Rectum (tissue), 1 donor: ENCODE results near the genes RAP1B, MDM2, YEATS4 and PTPRR.

DNA sequence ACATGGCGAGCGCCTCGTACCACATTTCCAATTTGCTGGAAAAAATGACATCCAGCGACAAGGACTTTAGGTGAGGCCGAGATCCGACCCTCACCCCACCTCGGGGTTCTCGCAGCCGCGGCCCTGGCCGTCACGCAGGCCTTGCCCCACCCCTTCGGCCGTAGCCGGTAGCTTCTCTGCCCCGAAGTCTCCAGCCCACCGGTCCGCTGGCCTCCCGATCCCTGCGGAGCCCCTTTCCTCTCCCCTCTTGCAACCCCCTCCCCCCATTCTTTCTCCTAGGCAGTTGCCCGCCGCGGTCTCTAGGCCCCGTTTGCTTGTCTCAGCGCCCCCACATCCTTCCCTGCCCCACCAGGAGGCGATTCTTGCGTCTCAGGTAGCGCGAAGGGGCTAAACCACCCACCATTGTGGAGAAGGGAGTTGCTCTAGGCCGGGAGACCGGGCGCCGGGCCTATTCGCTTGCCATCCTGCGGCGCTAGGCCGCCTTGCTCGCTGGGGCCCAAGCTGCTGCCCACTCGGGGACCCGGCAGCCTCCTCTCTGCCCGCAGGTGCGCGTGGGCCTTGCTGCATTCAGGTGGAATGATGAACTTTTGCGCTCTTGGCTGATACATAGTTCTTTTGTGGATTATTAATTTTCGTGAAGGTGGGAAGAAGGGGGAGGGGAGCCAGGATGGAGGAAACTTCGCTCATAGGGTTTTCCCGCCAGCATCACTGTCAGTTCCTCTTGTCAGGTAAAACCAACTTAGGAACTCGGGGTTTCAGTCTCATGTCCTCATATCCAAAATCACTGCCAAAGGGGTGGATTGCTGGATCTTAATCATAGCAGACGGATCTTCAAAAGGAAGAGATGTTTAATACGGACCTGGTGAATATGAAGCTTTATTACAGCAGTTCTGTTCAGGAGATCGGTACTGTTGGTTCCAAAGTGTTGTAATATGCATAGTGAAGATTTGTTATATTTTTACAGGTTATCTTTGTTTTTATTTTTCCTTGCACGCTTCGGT is 858 bp downstream of the CAND1 start:
- PRO-cap: bidirectional peak, plus-strand start at position 184 of the sequence, minus-strand start at position 223 of the sequence; unidirectional peak, minus-strand start at position 466 of the sequence; bidirectional peak, plus-strand start at position 817 of the sequence, minus-strand start at position 537 of the sequence

DNA sequence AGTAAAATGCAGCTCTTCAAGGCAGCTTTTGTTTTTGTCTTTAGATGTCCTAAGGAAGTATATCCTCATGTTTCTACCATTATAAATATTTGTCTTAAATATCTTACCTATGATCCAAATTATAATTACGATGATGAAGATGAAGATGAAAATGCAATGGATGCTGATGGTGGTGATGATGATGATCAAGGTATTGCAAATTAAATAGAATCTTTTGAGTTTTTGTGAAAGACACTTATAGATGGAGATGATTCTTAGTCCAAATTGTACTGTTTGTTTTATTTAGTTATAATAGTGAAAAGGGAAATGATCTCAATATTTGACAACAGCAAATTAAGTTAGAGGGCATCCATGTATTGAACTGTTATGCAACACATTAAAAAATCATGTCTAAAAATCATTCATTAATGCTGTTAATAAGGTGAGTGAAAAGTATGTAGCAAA is 29.8 kb downstream of the CAND1 start:
- PRO-cap: no peak

- PRO-cap: no peak
Observed at GRCh38 chr12:67394458-67394976, 125.4 kb downstream of the CAND1 start.

GRCh38 chr12:67647853-67648161 is 738 bp upstream of the DYRK2 start:
- PRO-cap: bidirectional peak, plus-strand start at chr12:67648066, minus-strand start at chr12:67647945

GRCh38 chr12:67766485-67766684 is 117.8 kb downstream of the DYRK2 start:
- PRO-cap: no peak

- PRO-cap: no peak
Observed at GRCh38 chr12:68012628-68013070, 146.9 kb downstream of the IFNG start.

GRCh38 chr12:68610308-68611077 is at the start of gene RAP1B:
TSS of gene RAP1B (plus strand) at chr12:68610899.
- PRO-cap: bidirectional peak, plus-strand start at chr12:68610617, minus-strand start at chr12:68610494; bidirectional peak, plus-strand start at chr12:68610899, minus-strand start at chr12:68610735

DNA sequence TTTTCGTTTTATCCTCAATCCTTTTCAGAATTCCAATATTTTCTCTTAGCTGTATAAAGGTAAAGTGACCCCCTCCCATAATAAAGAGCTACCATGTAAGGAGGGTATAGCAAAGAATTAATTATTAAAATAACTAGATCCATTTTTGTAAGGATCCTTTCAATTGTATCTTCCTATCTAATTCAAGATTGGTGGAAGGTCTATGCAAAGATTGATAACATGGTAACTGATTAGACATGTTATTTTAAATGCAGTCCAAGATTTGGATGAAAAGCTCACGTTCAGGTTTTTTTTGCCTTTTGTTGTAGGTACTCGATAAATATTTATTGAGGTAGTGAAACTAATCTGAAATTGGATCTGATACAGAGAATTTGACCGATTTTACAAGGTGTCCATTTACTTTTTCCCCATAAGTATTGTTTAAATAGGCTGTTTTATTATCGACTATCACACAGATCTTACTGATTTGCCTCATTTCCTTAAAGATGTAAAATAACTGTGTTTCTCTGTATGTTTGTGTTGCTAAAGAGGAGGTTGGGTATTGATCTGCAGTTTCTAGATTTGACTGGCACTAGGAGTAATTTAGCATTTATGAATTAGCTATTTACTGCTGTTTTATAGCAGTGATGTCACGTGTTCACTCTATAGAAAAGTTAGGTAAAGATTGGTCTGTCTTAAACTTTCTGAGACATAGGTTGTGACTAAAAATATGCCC is 3.3 kb downstream of the RAP1B start:
- PRO-cap: no peak

DNA sequence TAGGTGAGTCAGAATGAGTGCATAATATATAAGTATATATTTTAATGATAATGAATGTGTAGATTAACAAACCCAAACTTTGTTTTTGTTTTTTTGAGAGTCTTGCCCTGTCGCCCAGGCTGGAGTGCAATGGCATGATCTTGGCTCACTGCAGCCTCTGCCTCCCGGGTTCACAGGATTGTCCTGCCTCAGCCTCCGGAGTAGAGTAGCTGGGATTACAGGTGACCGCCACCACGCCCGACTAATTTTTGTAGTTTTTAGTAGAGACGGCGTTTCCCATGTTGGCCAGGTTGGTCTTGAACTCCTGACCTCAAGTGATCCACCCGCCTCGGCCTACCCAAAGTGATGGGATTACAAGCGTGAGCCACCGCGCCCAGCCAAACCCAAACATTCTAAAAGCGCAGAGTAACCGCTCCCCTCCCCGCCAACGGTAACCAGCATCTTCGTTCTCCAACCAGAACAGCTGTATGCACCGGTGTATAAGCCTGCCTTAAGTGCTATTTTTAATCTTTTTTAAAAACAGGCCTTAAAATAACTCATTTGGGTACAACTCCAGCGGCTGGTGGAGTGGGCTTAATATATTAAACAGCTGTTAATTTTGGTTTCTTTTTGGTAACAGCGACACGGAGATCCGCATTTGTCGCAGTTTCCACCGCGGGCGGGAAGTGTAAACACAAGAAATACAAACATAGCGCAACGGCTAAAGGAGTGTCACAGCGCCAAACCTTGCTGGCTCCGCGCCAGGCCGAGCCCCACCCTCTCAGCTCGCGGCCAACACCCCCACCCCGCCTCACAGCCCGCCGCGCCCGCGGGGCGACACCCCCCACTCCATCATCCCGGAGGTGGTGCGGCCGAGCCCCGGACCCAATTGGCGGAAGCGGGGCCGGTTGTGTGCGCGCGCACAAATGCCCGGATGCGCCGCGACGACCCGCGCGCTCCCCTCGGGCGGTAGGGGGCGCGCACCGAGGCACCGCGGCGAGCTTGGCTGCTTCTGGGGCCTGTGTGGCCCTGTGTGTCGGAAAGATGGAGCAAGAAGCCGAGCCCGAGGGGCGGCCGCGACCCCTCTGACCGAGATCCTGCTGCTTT is at the start of gene MDM2:
TSS of gene MDM2 (plus strand) at position 954 of the 1,086 bp plus-strand sequence.
- PRO-cap: bidirectional peak, plus-strand start at position 408 of the sequence, minus-strand start at position 394 of the sequence; unidirectional peak, minus-strand start at position 432 of the sequence; bidirectional peak, plus-strand start at position 951 of the sequence, minus-strand start at position 870 of the sequence

DNA sequence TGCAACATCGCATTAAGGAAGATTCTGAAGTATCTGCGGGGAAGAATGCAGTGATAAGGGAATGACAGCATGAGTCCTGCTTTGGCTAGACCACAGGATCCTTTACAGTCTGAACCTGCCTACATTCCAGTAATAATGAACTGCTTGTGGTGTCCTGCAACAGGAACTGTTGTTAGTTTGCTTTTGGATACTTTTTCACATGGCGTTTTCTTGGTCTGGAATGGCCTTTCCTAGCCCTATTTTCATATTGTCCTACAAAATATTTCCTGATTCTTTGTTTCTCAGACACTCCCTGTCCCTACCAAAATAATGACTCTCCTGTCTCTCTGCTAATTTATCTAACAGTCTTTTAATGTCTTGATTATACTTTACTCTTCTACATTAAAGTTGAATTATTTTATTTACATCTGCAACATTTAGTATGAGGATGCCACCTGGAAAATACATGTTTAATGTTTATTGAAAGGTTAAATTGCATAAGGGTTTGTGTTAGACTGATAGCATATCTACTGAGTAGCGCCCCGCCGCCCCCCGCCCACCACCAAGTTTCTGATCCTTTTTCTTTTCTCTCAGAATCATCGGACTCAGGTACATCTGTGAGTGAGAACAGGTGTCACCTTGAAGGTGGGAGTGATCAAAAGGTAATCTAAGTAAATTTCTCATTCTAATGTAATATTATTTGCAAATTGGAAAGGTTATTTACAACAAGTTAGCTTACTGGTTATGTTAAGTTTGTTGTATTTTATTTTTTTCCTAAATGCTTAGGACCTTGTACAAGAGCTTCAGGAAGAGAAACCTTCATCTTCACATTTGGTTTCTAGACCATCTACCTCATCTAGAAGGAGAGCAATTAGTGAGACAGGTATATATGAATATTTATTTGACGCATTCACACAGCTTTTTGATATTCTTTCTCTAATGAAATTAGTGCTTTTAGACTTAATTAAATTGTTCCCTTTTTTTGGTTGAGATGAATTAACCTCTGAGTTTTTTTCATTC is 16.1 kb downstream of the MDM2 start:
- PRO-cap: no peak

GRCh38 chr12:69331684-69332641 is 16.2 kb upstream of the LYZ start:
- PRO-cap: no peak

DNA sequence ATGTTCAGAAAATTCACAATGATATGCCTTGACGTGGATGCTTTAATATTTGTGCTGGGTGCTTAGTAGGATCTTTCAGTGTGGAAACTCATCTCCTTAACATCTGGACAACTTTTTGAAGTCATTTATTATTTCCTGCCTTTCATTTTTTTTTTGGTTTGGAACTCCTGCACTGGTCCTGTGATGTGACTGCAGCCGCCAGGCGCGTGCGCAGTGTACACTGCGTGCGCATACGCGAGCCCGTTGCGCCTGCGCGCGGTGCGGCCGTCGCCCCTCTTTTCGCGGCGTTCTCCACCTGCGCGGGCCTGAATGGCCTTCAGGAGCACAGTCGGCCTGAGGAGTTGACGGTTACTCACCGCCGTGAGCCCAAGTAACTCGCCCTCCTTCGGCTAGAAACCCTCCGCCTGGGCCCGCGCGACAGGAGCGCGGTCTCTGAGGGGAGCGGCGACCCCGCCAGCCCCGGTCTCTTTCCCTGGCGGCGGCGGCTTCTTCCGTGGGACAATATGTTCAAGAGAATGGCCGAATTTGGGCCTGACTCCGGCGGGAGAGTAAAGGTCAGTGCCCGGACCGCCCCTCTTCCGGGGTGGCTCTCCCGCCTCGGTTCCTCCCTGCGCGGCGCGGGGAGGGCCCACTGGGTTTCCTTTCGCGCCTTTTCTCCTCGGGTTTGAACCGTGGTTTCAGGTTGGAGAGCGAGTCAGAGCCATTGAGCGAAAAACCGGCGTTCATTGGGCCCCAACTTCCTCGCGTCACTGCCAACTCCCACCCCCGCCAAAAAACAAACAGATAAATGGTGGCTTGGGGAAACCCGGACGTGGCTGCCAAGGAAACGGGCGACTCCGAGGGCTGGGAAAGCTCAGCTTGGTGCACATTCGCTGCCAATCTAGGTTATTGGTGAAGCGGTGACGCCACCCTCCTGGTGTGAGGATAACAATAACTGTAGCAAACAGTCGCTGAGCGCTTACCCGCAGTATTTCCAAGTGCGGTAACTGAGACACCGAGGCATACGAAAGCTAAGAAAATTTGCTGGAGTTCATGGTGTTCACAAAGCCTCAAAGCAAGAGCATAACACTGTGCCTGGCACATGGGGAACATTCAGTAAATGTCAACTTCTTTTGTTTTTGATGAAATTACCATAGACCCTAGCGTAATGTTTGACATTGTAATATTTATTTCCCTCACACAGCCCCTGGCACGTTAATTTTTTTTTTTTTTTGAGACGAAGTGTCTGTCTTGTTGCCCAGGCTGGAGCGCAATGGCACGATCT is at the start of gene YEATS4:
TSS of gene YEATS4 (plus strand) at position 274 of the 1,264 bp plus-strand sequence.
- PRO-cap: bidirectional peak, plus-strand start at position 243 of the sequence, minus-strand start at position 208 of the sequence; bidirectional peak, plus-strand start at position 888 of the sequence, minus-strand start at position 666 of the sequence

DNA sequence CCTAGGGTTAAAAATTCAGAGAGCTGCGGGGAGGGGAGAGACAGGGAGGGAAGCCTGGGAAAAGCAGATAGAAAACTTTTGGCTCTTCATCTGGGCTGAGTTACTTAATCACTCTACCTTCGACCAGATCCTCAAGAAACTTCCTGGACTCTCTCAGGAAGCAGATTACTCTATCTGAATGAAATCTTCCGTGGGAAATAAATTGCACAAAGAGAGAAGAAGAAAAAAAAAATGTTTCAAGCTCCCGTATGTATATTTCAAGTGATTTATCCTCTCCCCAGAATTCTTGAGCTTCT is 163.5 kb downstream of the MYRFL start:
- PRO-cap: no peak

DNA sequence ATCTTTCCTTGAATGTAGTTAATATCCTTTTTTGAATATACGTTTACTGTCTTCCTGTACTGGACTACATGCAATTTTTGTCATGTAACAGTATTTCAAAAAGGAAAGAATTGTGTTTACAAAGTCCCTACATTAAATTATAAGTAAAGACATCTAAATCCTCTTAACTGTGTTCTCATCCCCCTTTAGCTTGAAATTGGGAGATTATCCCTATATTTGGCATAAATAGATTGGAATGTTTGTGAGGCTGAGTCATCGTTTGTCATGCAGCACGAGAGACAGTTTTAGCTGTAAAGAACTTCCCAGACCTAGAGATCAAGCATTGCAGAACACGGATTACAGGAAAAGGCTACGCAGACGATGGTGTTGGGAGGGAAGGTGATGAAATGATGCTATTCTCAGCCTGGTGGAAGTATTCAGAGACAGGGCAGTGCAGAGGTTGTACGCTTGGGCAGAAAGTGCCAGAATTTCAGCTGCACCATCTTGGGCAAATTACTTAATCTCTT is 93.8 kb downstream of the PTPRB start:
- PRO-cap: no peak

- PRO-cap: no peak
Observed at GRCh38 chr12:70571719-70572255, 65.4 kb downstream of the PTPRB start.

DNA sequence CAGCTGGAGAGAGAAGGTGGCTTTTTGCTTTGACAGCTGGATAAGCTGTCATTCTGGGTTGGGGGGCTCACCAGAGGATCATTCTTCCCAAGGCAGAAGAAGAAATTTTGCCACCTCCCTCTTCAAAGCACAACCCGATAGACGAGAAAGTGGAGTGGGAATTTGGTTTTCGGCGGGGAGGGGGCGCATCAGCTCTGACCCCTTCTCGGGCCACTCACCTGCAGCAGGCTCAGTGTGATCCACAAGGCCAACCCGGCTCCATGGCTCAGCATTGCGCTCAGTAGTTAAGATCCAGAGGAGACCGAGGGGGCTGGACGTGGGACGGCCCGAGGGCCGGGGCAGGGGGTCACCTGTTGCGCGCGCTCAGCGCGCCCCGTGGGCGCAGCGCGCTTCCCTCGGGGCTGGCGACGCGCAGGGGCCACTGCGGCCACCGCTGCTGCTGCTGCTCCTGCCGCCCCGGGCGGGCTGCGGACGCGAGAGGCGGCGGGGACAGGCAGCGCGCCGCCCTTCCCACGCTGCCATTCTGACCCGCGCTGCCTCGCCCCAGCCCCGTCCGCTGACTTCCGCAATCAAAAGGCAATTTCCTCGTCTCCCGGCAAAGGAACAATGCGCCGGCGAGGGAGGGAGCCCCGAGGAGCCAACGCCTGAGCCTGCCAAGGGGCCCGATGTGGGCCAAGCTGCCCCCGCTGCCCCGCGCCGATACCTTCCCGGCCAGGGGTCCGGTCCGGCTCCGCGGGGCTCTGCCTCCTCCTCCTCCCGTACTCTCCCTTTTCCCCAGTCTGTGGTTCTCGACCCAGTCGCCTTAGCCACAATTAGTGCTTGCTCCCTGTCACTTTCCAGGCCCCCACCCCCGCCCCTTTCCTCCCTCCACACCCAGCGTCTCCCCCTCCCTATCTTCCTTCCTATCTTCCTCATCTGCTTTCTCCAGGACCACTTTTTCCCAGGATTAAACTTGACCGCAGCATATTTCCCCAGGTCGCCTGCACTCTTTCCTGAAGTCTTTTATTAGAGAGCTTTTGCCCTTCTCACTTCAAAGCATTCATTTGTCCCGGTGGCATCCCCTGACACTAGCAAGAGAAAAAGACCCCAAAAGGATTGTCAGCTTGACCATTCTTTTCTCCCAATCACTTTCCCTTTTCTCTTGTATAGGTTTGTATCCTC is 27.3 kb downstream of the PTPRB start:
- PRO-cap: bidirectional peak, plus-strand start at position 606 of the sequence, minus-strand start at position 525 of the sequence

GRCh38 chr12:70920175-70921114 is at the start of gene PTPRR:
TSS of gene PTPRR (minus strand) at chr12:70920738.
- PRO-cap: no peak

- PRO-cap: no peak
Observed at GRCh38 chr12:71134285-71134868, 23.4 kb downstream of the TSPAN8 start.

- PRO-cap: bidirectional peak, plus-strand start at chr12:71214711, minus-strand start at chr12:71214678
Observed at GRCh38 chr12:71214437-71214975, 56.7 kb upstream of the TSPAN8 start.

DNA sequence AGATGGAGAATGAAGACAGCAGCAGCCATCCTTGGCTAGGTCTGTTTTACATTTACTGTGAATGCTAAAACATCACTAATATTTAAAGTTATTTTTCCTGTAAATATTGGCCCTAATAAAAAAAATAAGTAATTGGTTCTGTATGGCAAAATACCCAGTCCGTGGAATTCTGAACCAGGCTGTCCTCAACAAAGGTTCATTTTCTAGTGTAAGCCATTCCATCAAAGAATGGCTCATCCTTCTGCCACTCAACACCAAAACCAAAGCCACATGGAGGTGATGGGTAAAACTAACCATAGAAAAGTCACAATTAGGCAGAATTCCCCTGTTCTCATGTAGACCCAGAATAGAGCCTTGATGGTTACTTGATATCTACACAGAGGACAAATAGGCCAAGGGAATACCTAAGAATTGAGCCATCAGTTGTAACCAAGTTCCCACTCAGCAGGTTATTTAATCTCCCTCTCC is 90.9 kb downstream of the LGR5 start:
- PRO-cap: no peak